Umbilical cord (tissue), 2 donors: ENCODE measurements around a stretch of chr9.

DNA sequence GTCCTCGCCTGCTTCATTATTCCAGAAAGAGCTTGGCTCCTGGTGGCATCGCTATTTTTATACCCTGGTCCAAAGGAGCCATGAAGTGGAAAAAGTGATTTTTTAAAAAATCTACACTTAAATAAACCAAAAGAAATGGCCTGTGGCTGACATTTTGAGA, 727 bp downstream of the DOCK8 start:
- RAMPAGE, long total RNA, result no peak

DNA sequence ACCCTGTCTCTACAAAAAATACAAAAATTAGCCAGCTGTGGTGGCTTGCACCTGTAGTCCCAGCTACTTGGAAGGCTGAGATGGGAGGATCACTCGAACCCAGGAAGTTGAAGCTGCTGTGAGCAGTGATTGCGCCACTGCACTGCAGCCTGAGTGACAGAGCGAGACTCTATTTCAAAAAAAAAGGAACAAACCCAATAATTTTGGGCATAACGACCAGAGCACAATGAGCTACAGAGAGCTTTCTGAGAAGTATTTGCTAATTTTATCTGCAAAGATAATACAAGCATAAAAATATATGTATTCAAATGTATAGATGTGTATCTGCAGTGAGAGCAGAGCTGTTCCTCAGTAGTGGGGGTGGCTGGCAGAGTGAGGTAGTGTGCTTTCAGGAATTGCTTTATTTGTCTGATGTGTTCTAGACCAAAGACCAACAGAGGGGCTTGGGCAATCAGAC, 5.1 kb downstream of the DOCK8 start:
- RAMPAGE, long total RNA, result no peak

DNA sequence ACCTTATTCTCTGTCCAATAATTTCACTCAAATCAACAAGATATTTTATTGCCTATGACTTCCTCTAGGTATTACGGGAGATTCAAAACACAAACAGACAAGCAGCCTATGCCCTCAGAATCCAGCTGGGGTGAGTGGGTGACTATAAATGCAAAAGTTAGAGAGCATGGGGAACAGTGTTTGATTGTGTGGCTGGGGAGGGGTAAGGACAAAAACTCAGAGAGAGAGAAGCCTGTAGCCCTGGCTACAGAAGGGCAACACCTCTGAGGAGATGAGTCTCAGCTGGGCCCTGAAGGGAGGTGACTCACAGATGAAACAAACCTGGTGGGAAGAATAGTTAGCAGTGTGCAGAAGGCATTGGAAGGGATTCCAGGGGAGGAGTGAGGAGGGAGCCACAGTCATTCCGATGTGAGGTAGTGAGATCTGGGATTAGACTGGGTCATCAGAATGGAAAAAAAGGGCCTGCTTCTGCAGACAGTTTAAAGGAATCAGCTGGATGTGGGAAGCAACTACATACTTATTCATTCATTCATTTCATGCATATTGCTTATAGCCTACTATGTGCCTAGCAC, 10.5 kb downstream of the DOCK8 start:
- RAMPAGE, long total RNA, result no peak

DNA sequence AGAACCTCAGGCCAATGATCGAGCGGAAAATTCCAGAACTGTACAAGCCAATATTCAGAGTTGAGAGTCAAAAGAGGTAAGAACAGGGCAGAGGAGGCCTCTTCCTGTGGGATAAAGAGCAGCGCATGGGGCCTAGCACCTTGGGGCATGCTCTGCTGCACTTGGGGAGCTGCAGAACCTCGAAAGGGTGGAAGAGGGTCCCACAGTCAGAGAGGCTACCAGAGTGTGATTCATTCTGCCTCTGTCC, 41.0 kb upstream of the KANK1 start:
- RAMPAGE, long total RNA, result no peak

DNA sequence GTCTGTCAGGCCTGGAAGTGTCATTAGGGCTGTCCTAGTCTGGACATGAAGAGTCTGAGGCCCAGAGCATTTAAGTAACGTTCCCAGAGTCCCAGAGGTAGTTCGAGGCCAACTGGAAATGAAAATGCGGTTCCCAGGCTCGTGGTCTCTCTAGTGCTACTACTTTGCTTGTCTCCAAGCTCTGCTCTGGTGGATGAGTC, 148.6 kb downstream of the KANK1 start:
- RAMPAGE, long total RNA, result no peak

DNA sequence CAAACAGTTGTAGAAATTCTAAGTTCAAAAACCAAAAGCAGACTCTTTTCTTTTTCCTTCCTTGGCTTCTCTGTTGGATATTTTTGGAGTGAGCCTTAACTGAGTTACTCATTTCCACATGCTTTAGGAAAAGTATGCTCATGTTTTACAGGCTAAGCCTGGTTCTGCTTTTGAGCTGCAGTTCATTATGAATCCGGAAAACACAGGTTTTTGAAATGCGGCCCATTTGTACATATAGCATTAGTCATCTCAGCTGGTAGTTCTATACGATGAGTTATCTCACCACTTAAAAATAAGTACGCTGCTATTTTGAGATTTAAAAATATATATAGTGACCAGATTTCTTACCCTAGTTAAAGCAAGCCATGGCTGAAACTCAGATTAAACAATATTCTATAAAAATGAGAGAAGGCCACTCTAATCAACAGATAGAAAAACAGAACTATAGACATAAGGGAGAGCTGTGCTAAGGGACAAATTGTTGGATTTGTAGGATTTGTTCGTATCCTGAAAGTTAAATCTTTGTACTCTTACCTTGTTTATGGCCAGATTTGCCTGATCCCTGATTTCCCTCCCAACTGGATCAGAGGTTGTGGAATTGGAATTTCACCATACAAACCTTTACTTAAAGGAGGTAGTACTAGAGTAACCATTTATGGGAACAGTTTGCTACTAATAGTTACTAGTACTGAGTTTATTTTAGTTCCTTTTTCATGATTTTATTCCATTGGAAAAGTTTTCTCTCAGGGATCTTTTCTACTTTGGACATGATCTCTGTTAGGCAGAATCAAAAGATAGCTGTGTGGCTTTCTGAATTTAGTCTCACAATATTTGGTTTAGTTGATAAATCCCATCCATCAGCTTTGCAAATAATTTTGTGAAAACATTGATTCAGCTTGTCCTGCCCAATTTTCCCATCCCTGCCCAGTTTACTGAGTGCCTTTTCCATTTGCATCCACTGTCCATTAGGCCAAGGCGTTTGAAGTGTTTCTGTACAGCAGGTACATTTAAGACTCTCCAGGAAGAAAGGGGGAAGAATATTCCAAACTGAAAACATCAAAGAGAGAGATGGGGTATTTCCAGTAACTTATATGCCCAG, 156.2 kb upstream of the DMRT1 start:
- RAMPAGE, long total RNA, result no peak

DNA sequence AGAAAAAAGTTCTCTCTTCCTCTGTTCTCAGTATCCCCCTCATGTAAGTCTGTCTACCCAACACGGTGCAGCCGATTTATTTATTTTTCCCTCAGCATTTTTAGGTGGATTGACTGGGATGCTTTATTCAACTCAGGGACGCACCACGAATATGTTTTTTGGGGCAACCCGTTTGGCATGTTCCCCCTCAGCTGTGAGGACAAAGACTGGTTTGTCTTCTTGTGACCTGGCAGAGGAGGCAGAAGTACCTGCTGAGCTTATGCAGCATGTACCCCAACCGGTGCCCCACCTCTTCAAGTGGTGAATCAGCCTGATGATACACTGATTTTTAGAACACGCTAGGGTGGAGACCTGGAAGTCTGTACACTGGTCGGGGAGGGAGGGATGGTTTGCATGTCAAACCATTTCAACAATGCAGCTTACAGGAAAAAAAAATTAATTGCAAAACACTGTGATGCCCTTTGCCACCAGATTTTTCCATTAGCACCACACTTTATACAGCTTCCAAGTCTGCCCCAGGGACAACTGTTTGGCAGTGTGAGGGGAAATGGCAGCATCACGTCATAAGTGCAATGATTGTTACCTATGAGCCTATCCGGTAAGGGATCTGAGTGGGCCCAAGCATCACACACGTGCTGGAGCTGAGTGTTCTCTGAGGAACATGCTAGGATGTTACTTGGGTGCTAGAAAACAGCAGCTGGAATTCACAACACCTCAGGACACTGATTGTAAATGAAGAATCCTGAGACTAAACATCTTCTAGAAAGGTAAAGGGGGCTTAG, 155.2 kb upstream of the DMRT1 start:
- RAMPAGE, long total RNA, result no peak

GRCh38 chr9:709109-709690, 132.3 kb upstream of the DMRT1 start:
- RAMPAGE, long total RNA, result no peak

GRCh38 chr9:737928-738931, 103.3 kb upstream of the DMRT1 start:
- RAMPAGE, long total RNA, result no peak

GRCh38 chr9:1042196-1042757, 7.9 kb upstream of the DMRT2 start:
- RAMPAGE, long total RNA, result no peak

DNA sequence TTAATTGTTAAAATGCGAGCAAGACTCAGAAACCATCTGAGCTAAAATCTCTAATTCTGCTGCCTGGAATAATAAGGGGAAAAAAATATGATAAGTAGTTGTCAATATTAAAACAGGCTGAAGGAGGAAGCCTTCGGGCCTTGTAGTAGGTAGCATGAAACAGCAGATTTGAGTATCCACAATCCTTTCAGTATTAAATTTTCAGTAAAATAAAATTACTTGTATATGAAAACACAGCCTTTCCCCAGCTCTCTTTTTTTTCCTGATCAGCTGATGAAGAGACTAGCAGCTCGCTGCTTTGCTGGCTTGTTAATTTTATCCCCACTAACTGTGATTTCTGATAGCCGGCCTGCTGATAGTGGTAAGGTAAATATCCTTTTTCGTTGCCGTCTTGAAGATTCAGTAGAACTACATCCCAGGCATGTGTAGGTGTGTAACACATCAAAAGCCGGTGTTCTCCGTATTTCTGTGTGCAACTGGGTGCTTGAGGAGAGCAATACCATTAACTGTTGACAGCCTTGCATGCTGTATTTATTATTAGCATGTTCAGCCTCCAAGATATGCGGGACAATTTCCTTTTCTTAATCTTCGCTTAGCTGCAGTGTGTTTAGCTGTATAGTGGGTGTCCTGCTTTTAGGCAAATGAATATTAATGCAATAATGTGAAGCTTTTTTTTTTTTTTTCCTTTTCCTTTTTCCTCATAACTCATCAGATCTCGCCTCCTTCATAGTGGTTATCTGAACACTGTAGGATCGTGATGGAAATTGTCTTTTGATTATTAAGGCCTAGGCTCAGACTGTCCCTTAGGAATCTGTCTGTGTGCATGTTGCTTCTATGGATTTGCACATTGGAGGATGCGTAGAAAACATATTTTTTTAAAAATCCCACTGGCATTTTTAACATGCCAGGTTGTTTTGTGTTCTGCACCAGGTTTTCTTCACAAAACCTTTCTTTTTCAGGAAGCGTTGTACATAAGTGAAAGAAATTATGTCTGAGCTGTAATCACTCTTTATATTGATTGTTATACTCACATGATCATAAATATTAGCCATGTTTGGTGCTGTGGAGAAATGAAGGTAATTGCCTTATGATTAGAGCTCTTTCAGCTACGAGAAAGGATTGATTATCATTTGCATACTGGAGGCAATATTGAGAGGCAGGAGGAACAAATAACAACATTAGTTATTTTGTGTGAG, 144.8 kb downstream of the SMARCA2 start:
- RAMPAGE, long total RNA, result no peak

DNA sequence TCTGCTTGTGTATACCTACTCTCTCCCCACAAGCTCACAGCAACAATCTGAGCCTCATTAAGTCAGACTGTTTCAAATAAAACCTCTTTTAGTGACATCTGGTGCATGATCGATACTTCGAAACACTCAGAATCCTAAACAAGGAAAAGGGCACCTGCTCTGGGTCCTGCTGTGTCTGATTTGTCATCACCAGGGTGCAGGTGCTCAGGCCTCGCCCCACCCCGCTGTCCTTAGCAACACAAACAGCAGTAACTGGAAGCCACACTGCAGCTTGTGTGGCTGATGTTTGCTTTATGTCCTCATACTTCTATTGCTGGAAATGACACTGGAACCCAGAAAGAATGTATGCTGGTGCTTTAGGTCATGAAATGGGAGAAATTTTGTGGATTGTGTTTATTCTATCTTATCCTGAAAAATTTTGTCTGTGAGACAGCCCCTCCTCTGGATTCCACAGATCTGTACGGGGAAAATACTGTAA, 284.0 kb downstream of the SMARCA2 start:
- RAMPAGE, long total RNA, result no peak

DNA sequence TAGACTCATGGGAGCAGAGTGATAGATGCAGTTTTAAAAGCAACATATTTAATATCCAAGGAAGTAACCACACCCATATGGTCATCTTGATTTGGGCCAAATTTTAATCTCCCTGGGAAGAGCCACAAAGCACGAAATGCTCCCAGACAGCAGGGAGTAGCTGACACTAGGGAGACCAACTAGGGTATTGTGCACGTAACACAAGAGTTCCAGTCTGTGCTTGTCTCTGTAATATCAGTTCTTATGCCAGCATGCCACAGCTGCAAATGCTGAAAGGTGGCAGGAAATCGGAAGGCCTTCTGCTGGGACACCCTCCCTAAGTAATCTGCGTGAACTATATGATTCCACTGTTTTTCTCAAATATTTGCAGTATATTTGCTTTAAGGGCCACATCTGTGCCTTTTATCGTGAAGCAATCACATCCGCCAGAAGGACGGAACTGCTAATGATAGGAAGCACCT, 12.5 kb downstream of the VLDLR start:
- RAMPAGE, long total RNA, result no peak

DNA sequence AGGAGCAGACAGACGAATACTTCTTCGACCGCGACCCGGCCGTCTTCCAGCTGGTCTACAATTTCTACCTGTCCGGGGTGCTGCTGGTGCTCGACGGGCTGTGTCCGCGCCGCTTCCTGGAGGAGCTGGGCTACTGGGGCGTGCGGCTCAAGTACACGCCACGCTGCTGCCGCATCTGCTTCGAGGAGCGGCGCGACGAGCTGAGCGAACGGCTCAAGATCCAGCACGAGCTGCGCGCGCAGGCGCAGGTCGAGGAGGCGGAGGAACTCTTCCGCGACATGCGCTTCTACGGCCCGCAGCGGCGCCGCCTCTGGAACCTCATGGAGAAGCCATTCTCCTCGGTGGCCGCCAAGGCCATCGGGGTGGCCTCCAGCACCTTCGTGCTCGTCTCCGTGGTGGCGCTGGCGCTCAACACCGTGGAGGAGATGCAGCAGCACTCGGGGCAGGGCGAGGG, 884 bp downstream of the KCNV2 start:
- RAMPAGE, long total RNA, result no peak

- RAMPAGE, long total RNA, result no peak
These were observed 40.7 kb downstream of the KCNV2 start for GRCh38 chr9:2757920-2758496.

DNA sequence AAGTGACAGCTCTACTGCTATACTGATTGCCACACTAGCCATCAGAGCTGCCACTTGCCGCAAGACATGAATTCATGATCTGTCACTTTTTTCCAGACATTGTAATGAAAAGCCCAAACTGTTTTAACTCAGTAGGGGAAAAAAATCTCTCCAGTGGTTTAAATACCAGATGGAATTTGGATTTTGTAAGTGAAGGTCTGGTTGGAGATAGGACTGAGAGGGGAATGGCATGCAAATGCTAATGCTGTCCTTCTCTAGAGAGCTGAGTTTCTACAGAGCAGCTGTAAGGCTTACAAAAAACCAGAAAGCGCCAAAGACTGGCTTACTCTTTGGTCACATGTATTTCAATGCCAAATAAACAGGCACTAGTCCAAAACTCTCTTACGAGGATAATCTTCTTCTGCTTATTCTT, 34.4 kb downstream of the PUM3 start:
- RAMPAGE, long total RNA, result no peak

GRCh38 chr9:2875904-2876235, 32.0 kb upstream of the PUM3 start:
- RAMPAGE, long total RNA, result no peak

DNA sequence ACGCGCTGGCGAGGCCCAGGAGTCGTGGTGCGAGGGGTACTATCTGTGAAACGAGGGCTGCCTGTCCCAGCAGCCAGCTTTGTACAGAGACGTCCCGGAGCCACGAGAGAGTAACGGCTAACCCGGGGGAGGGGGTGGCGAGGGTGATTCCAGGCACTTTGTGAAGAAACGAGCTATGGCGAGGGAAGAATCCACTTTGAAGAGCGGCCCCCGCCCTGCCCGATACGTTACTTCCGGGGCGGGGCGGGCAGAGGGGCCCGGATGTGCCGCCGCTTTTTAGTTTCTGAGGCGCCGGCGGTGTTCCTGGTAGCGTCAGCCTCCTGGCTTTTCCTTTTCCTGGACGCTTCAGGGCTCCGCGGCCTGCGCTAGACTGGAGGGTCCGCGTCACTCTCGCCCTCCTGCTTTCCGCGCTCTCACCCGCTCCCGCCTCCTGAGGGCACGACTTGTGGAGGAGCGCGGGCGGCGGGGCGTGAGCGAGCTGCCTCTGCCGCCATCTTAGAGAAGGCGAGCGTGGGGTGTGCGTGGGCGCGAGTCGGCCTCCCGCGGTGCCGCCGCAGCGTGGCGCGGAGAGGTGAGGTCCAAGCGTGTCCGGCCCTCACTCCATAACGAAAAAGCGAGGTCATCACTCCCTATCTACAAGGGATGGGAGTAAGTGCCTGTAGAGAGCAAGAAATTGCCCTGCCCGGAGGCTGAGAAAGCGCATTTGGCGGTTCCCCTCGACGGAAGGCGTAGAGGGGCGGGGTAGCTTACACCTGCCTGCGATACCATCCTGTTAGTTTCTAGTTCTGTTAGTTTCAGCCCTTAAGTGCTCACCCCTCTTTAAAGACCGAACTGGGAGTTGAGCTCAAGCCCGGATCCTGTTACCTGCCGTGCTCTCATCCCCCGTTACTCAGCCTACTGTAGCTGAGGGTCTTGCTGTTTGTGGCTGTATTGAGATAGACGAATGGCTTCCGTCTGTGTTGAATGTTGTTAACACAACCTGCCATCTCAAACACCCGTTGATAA, 708 bp upstream of the RFX3 start:
- RAMPAGE, long total RNA, result start-site peak on the plus strand centred at position 311 of the sequence, 971 bp wide, 15 and 12 reads in 2 replicates

- RAMPAGE, long total RNA, result no peak
These were observed 5.0 kb upstream of the RFX3 start for GRCh38 chr9:3530562-3531359.

GRCh38 chr9:4069702-4070252, 230.1 kb downstream of the GLIS3 start:
- RAMPAGE, long total RNA, result no peak